Measurements from ENCODE around the genes RPUSD2, KNL1, DNAJC17 and DLL4.

- RRBS: no CpG with 5 or more reads among the region's 8 CpGs
Measured at GRCh38 chr15:40347826-40348435, 2.9 kb upstream of the PHGR1 start.

DNA sequence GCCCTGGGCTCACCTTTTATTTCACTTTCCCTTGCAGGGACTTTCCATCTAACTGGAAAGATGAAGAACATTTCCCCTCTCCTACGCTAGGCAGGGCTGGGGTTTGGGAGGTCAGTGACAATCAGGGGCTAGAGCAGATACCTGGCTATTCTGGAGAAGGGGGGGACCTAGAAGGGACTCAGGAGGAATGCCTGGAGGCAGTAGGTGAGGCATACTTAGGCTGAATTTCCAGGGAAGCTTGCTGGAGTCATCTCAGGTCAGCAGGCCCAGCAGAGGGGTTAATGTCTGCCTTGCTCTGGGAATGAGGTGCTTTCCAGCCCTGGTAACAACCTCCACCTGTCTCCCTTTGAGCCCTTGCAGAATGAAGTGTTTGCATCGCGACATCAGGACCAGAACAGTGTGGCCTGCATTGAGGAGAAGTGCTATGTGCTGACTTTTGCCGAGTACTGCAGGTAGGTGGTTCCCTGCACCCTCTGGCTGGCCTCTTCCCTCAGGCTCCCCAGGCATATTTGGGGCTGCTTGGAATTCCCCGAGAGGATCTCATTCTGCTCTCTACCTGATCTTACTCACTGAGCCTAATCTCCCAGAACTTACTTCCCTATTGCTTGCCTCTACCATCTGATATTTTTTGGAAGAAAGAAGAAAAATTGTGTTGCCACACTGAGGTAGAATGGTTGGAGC is 5.7 kb upstream of the CHST14 start:
- RRBS: no CpG with 5 or more reads among the region's 5 CpGs

GRCh38 chr15:40549165-40550384 is 15.3 kb downstream of the CCDC32 start:
- RRBS: no CpG with 5 or more reads among the region's 14 CpGs

DNA sequence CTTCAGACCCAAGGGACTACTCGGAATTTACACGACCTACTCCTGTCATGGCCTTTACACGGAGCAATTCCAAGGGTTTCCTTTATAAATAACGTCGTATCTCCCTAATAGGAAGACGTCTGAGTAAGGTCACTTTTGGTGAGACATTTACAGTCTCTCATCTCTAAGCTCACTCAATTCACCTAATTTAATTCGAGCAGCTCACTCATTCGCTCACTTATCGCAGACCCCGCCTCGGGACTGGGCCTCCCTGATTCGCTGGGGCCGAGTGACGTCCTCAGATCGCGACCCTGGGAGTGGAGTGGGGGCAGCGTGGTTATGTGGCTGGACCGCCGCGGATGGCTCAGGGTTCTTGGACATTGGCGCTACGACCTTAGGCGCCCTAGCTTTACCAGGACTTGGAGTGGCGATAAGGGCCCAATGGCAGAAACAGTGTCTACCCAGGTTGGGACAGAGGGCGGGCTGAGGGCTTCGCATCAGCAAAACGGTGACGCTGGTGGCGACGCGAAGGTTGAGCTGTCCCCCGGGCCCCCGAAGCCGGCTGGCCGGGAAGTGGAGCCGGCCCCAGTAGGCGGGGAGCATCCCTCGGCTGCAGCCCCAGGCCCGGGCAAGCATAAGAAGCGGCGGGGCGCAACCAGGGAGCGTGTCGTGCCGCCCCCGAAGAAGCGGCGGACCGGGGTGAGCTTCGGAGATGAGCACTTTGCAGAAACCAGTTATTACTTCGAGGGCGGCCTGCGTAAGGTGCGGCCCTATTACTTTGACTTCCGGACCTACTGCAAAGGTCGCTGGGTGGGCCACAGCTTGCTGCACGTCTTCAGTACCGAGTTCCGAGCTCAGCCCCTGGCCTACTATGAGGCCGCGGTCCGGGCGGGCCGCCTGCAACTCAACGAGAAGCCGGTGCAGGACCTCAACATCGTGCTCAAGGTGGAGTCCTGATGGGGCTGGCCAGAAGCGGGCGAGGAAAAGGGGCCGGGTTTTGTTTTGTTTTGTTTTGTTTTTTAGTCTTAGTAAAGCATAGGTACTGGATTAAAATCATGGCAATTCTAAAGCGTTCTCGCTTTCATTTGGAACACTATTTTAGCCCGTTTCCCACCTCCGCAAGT is at the start of gene RPUSD2:
Gene RPUSD2, plus strand, starts transcription at position 280 of the 1,103 bp plus-strand sequence.
- RRBS: under 1% methylated on average over 27 of the region's 74 CpGs

DNA sequence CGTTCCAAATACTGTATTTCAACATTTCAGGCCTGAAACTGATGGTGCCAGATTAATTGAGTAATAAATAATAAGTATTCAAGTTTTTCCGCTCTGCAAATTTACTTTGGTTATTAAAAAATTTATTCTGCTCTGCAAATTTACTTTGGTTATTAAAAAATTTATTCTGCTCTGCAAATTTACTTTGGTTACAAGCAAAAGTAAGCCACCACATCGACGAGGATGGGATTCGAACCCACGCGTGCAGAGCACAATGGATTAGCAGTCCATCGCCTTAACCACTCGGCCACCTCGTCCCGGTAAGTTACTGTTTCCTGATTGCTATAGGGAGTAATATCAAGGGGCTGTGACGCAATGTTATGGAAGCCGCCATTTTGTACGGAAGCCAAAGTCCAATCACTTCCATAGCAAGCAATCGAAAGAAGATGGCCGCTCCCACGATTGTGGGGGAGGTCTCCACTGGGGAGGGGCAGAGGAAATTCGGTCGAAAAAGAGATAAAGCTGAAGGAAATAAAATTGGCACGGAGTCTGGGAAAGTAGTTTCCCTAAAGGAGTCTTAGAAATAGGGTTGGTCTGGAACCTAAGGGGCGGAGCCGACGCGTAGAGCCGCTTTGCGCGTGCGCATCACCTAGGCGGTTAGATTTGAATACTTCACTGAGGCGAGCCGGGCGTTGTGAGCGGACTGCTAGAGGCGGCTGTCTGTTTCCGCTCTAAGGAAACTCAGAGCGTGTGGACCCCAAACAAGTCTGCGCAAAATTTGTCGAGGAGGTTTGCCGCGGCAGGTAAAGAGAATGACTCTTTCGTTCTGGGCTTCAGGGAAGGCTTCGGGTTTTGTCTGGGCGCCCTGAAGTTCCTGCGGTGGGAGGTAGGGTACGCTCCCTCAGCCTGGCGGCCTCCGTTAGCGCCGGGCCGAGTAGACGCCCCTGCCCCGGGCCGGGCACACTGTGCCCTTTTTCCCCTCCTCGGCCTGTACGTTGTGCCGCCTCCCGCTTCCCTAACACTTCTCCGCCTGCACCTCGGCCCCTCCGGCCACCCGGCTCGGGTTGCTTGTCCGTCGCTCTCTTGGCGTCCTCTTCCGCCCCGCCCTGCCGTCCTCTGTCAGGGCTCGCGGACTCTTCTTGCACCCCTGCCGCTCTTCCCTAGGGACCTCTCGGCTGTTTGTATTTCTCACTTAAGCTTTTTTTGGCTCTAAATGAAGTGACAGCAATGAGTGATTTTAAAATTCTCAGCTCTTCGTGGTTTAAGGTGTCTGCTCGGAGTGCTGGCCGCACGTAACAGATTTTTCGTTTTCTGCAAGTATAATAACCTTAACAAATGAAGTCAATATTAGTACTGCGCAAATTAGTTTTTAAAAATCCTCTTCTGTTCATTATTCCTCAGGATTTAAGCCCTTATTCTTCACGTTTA is at the start of gene KNL1:
Gene KNL1, plus strand, starts transcription at position 639 of the 1,407 bp plus-strand sequence.
- RRBS: no CpG with 5 or more reads among the region's 79 CpGs

GRCh38 chr15:40764604-40765274 is 871 bp downstream of the GCHFR start:
- RRBS: no CpG with 5 or more reads among the region's 8 CpGs

DNA sequence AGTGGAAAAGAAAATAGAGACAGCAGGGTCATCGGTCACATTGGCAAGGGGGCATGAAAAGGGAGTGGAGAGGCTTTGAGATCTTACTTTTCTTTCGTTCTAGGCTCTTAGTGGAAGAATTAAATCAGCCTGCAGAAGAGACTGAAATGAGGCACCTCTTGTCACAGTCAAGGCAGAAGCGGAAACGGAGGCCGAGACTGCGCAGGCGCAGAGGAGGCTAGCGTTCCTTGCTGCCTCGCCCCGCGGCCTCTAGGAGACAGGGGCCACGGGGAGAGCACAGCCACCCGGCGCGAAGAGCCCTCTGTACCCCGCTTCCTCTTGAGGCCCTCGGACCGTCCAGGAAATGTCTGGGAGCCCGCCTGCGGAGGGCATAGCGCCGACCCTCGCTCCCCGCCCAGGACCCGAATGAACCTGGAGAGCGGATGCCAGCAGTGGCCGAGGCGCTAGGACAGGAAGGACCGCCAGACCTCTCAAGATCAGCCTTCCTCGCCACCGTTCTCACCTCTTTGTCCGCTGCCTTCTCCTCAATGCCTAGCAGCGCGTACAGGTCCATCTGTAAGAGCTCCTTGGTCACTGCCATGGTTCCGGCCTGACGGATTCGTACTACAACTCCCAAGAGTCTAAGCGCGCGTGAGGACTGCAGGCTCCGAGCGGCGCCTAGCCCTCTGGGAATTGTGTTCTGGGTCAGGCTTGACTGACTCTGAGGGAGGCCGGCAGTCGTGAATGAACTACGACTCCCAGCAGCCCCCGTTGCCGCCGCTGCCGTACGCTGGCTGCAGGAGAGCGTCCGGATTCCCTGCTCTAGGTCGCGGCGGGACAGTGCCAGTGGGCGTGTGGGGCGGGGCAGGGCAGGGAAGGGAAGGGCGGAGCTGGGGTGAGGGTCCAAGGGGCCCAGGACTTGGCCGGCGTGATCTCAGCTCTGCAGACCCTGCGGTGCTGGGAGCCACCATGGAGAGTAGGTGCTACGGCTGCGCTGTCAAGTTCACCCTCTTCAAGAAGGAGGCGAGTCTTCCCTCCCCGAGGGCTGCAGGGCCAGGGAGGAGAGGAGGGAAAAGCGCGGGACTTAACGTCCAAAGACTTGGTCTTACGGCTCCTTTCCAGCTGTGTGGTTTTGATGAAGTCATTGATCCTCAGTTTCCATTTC is at the start of gene DNAJC17:
Gene DNAJC17, minus strand, starts transcription at position 607 of the 1,144 bp plus-strand sequence.
- RRBS: under 1% methylated on average over 9 of the region's 70 CpGs

GRCh38 chr15:40927478-40928223 is 1.5 kb upstream of the DLL4 start:
- RRBS: 0% methylated on average over 5 of the region's 57 CpGs

DNA sequence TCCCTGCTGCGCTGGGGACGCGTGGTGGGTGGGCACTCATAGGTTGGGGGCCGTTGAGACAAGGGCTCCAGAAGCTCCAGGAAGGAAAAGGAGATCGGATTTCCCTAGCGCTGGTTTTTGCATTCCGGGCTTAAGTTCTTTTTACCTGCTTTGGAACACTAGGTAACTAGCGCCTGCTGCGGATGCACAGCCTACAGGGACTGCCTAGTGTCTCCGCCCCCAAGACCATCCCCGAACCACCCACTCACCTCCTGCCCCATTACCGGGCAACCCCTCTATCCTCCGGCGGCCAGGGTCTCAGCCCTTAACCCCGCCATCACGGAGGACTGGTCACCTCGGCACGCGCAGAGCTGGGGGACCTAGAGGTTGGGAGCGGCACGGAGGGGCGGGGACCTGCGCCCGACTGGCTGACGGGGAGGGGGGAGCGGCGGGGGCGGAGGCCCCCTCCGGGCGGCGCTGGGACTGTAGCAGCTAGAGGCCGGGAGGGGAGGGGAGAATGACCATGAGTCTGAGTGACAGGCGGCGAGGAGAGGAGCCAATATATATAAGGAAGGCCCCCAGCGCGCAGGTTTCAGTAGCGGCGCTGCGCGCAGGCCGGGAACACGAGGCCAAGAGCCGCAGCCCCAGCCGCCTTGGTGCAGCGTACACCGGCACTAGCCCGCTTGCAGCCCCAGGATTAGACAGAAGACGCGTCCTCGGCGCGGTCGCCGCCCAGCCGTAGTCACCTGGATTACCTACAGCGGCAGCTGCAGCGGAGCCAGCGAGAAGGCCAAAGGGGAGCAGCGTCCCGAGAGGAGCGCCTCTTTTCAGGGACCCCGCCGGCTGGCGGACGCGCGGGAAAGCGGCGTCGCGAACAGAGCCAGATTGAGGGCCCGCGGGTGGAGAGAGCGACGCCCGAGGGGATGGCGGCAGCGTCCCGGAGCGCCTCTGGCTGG is at the start of gene DLL4:
Gene DLL4, plus strand, starts transcription at position 574 of the 935 bp plus-strand sequence.
- RRBS: 1% methylated on average over 23 of the region's 80 CpGs

GRCh38 chr15:40929702-40930098 is 560 bp downstream of the DLL4 start:
- RRBS: 2% methylated on average over 26 of the region's 40 CpGs

- RRBS: 67% methylated on average over 1 of the region's 19 CpGs
Measured at GRCh38 chr15:40937844-40938632, 8.9 kb downstream of the DLL4 start.

DNA sequence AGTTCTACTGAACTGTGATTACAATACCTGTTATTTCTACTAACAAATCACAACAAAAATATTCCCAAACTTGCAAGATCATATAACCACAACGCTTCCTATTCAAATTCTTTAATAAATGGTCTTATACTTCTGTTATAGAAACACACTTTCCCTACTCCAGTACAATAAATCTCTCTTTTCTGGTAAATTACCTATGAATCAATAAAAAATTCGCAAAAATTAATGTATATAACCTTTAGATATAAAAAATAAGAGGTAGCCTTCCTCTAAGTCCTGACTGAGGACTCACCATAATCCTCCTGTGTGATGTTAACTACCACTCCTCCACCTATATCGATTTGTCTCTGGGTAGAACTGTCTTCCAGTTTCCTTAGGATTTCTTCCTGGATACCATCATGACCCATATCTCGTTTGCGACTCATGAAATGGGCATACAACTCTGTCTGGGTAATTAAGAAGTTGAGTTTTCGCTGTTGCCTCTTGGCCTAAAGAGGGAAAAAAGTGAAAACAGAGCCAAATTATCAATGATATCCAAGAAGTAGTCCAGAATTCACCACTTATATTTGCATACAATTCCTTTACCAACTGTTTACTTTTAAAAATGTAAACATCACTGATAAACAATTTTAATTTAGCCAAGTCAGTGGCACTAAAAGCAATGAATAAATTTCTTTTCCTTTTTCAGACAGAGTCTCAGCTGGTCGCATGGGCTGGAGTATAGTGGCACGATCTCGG is 41.8 kb downstream of the INO80 start:
- RRBS: no CpG with 5 or more reads among the region's 9 CpGs

GRCh38 chr15:41116908-41117211 is 780 bp upstream of the INO80 start:
- RRBS: no CpG with 5 or more reads among the region's 6 CpGs

GRCh38 chr15:41503334-41503875 is 9.7 kb downstream of the ITPKA start:
- RRBS: under 1% methylated on average over 6 of the region's 14 CpGs

GRCh38 chr15:41511166-41512437 is 2.0 kb downstream of the LTK start:
- RRBS: 4% methylated on average over 52 of the region's 131 CpGs

DNA sequence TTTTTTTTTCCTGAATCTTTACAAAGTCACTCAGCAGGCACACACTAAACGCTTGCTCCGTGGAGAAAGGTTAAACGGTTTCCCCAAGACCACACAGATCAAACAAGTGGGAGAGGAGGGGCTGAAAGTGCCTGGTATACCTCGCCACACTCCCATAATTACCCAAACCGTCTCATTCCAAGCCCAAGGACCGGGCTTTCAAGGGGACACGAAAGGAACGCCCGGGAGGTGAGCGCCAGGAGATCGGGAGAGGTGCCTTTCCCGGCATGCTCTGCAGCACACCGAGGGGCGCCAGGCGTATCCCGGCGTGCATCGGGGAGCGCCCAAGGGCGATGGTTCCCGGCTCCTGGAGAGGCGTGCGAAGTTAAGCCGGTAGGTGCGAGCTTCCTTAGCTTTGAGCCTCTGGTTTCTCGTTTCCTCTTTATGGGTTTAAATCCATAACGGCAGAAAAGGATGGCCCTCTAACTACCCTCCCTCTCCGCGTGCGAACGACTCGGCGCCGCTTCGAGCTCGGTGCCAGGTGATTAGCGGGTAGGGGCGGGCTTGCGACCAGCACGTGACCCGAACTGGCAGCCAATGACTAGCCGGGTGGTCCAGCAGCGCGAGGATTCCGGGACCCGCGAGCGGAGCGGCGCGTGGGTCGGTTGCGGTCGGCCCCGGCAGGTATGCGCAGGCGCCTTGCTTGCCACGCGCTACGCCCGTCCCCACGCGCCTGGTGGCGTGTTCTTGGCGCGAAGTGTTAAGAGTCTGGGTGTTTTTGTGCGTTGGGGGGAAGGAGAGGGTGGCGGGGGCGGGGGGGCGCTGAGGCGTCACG is 62.1 kb downstream of the TYRO3 start:
- RRBS: under 1% methylated on average over 20 of the region's 72 CpGs

- RRBS: 12% methylated on average over 8 of the region's 14 CpGs
Measured at GRCh38 chr15:41659974-41660230, 100.9 kb downstream of the TYRO3 start.

DNA sequence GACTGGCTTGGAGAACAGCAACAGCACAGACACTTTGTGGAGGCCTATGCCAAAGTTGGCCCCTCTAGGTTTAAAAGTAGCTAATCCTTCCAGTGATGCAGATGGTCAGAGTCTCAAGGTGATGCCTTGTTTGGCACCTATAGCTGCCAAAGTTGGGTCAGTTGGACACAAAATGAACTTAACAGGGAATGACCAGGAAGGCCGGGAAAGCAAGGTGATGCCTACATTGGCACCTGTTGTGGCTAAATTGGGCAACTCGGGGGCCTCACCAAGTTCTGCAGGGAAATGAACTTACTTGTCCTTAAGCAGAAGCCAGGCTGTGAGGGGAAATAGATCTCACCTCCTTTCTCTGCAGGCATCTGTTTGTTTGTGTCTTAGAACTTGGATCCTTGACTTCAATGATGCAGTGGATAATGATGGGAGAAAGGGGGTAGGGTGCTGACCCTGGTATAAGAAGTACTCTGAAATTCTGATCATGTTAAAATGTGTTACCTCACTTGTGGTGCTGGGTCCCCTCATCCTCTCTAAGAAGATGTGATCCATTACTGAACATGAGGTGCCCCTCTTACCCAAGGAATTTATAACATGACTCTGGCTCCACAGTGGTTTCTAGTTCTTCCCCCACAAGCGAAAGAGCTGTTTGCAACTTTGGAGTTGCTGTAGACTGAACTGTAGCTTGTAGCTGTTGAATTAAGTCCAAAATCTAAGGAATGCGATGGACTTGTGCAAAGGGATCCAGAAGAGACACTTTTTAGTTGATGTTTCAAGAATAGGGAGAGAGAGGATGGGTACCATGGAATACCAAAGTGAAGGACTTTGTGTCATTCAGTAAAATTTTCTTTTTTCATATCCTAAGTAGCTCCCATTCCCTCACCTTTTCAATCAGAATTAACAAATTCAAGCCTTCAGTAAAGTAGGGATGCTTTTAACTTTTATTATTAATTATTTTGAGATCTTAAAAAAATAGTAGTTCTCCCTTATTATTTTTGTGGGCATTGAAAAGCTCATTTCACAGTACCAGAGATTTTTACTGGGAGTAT is 7.0 kb upstream of the MAPKBP1 start:
- RRBS: no CpG with 5 or more reads among the region's 4 CpGs

DNA sequence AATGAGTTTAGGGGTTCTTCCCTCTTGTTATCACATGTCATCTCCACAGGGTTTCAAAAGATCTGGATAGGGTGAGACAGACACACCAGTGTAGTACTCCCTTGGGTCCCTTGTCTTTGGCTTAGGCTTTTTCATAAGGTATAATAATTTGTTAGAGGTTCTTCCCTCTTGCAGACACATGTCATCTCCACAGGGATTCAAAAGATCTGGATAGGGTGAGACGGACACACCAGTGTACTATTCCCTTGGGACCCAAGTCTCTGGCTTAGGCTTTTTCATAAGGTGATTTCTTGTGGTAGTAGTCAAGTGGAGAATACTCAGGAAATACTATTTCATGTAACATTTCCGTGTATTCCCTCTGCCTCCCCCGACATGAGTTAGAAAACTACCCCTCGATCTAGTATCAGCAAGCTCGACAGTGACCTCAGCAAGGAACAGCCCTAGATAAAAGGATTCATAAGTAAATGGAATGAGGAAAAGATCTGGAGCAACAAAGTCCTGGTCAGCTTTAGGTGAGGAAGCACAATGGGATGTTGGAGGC is 939 bp upstream of the MAPKBP1 start:
- RRBS: no CpG with 5 or more reads among the region's 5 CpGs

GRCh38 chr15:41900556-41901575 is 7.0 kb upstream of the SPTBN5 start:
- RRBS: no CpG with 5 or more reads among the region's 40 CpGs